Omental fat pad (tissue), 4 donors: ENCODE measurements around the genes OR51G2, HBD, OR51B5, UBQLN3, OR52N5 and OR56A1.

- PRO-cap = no peak
- RAMPAGE, long total RNA, 4 experiments = start-site peak on the plus strand in 1 of 4 experiments, at chr11:3422731-3422800 at its widest, 11 reads per replicate
Observed at GRCh38 chr11:3422559-3423549, 43.9 kb upstream of the ZNF195 start.

DNA sequence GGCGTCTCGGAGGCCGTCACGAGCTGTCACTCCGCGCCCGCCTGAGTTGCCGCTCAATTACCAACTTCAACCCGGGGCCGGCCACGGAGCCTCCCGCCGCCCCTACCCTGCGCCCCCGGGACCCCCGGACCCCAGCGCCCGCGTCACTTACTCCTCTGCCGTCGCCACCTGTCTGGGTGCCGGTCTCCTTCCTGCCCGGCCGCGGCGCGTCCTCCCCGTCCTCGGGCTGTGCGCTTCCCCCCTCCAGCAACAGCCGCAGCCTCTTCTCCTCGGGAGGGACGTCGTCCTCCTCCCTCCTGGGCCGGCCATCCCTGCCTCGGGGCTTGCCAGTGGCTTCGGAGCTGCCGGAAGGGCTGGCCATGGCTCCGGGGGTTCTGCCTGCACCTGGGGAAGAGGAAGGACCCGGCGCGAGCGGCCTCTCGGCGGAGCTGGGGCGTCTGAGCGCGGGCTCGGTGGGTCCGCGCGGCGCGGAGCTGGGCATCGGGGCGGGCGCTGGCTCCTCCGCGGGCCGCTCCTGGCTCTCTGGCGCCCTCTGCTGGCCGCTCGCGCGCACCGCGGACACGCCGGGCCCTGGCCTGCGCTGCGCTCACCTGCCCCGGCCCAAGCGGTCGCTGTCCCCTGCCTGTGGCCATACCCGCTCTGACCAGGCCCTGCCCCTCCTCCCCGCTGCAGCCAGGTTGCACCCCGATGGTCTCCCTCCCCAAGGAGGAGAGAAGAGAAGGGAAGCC is 60.9 kb downstream of the ART5 start:
- PRO-cap = no peak
- RAMPAGE, long total RNA, 4 experiments = no peak in any of the 4 experiments

DNA sequence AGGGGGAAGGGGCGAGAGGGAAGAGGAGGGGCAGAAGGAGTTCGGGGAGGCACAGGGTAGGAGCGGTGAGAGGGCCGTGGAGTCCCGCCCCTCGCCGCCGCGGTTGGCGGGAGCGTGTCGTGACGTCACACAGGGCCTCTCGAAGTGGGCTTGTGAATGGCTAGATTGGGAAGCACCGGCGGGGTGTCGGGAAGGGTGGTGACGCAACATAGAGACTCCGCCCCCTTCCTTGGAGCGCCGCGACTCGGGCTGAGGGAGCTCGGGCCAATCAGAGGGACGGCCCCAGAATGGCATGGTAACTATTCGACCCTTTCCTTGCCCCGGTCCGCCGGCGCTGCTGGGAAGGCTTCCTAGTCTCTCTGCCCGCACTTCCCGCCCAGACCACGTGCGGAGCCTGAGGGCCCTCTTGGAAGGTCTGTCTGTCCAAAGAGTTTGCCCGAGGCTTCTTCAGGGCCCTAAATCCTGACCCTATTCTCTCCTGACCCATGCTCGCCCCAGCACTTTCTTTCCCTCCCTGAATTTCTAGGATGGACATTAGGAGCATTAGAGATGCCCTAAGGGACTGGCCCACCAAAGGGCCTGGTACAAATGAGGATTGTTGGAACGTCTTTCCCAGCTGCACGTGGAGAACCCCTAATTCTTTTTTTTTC is 459 bp upstream of the NUP98 start:
- PRO-cap = no peak
- RAMPAGE, long total RNA, 4 experiments = start-site peak on the plus strand in 4 of 4 experiments, centred at positions 219 to 236 of the sequence, 12 to 44 reads per replicate

GRCh38 chr11:3815960-3816318 is 7.6 kb downstream of the PGAP2 start:
- PRO-cap = no peak
- RAMPAGE, long total RNA, 4 experiments = no peak in any of the 4 experiments

DNA sequence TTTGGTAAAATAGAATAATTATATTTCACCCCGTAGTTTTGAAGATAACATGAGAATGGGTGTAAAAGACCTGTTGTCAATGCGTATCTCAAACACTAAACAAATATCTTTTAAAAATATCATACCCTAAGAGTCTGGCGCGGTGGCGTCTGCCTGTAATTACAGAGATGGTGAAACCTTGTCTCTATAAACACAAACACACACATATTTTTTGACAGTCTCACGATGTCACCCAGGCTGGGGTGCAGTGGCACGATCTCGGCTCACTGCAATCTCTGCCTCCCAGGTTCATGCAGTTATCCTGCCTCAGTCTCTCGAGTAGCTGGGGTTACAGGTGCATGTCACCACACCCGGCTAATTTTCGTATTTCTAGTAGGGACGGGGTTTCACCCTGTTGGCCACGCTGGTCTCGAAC is 1.2 kb upstream of the RHOG start:
- PRO-cap = no peak
- RAMPAGE, long total RNA, 4 experiments = no peak in any of the 4 experiments

DNA sequence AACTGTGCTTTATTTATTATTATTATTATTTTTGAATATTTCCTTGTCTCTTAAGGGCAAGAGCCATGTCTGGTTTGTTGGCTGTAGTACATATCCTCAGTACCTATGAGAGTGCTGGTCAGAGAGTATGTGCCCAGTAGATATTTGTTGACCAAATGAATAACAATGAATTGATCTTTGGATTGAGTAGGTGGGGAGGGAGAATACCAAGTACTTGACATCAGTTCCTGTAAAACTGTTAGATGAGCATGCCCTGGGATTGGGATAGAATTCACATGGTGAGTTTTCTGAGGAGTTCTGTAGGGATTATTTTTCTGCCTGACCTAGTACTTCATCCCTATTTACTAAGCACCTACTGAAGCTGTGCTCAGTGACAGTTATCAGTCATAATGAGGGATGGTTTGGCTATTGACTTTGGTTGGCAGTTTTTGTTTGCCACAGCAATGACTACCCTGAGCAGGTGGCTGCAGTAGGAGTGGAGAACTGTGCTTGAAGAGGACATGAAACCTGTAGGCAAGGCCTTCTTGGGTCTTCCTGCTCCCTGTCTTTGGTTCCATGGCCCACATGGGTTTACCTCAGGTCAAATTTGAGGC is 11.5 kb downstream of the STIM1 start:
- PRO-cap = no peak
- RAMPAGE, long total RNA, 4 experiments = no peak in any of the 4 experiments

- PRO-cap = no peak
- RAMPAGE, long total RNA, 4 experiments = no peak in any of the 4 experiments
Observed at GRCh38 chr11:3867461-3868184, 12.2 kb downstream of the STIM1 start.

DNA sequence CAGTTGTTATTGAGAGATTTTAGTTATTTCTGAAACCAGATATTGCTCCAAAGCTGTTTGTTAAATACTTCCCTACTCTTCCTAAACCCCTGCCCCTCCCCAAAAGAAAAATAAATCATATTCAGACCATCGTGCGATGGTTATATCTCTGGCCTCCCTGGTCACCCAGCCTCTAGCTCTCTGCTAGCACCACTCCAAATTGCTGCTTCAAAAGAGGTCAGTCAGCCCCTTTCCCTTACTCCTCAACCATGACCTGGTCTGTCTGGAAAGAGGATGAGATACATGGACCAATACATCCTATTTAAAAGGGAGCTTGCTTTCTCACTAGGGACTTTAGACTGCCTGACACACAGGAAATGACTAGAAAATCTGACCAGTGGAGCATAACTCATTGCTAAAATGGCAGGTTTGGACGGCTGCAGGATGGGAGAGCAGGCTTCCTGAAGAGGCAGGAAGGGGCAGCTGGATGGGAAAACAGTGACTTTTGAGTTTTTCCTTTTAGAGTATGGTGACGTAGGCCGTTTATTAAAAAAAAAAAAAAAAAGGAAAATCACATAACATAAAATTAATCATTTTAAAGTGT is 25.2 kb downstream of the STIM1 start:
- PRO-cap = no peak
- RAMPAGE, long total RNA, 4 experiments = no peak in any of the 4 experiments

GRCh38 chr11:3947031-3947508 is 91.6 kb downstream of the STIM1 start:
- PRO-cap = no peak
- RAMPAGE, long total RNA, 4 experiments = no peak in any of the 4 experiments

GRCh38 chr11:3974995-3975763 is 119.4 kb upstream of the RRM1 start:
- PRO-cap = no peak
- RAMPAGE, long total RNA, 4 experiments = no peak in any of the 4 experiments

GRCh38 chr11:4059135-4059901 is 35.3 kb upstream of the RRM1 start:
- PRO-cap = no peak
- RAMPAGE, long total RNA, 4 experiments = no peak in any of the 4 experiments

DNA sequence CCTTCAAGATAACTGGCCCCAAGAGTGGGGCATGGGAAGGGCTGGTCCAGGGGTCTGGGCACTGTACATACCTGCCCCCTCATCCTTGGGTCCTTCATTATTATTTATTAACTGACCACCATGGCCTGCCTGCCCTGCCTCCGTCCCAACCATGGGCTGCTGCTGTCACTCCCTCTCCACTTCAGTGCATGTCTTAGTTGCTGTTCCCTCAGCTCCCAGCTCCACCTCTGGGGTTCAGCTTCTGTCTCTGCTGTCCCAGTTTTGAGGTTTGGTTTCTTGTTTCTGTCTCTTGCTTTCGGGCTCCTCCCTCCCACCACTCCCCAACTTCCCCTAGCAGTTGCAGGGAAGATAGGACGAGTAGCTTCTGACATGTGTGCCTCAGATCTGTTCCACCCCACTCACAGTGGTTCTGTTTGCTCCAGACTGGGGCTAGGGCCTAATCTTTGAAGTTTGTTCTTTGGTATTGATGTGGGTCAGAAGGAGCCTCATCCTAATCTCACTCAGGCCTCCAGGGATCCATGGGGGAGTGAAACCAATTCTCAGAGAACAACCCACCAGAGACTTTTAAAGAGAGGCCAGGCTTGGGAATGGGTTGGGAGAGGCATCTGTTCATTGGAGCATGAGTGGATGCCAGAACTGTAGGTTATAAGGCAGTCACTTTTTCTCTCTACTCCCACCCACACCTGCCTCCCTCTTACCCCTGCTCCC is 2.6 kb upstream of the RRM1 start:
- PRO-cap = no peak
- RAMPAGE, long total RNA, 4 experiments = no peak in any of the 4 experiments

GRCh38 chr11:4546719-4547387 is 1.9 kb downstream of the OR52M1 start:
- PRO-cap = no peak
- RAMPAGE, long total RNA, 4 experiments = no peak in any of the 4 experiments

- PRO-cap = no peak
- RAMPAGE, long total RNA, 4 experiments = no peak in any of the 4 experiments
Observed at GRCh38 chr11:4610203-4610572, 2.2 kb upstream of the TRIM68 start.

DNA sequence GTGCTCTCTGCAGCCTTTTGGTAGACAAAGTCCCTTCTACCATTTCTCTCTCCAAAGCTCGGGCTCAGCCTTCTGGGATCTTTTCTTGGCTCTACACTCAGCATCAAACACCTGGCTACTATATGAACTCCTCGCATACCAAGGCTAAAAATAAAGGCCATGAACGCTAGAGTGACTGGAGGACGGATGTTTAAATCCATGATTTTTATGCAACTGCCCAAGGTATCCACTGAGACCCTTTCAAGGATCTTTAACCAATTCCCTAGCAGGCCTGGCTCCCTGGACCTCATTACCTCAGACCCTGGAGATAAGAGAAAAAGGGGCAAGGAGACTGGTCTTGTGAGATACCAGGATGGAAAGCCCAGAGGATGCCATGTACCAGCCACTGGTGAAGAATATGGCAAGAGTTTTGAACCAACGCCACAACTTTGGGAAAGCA is at the start of gene OR51G2:
OR51G2 (minus strand) TSS at position 162 of the 439 bp plus-strand sequence.
- PRO-cap = no peak
- RAMPAGE, long total RNA, 4 experiments = no peak in any of the 4 experiments

- PRO-cap = no peak
- RAMPAGE, long total RNA, 4 experiments = no peak in any of the 4 experiments
Observed at GRCh38 chr11:5234391-5234842, at the start of gene HBD. HBD (minus strand) TSS chr11:5234483.

DNA sequence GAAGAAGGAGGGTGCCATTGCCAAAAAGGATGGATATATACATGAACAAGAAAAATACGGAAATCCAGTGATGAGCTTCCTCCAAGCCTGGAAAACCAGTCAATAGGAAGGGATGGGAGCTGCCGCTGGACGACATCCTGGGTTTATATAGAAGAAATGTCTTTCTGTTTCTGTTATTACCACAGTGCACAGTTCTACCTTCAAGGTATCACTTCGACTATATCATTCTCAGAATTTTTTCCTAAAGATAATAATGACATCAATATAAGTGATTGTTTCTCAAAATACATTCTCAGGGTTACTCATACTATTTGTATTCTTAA is at the start of gene OR51B5:
OR51B5 (minus strand) TSS at position 136 of the 323 bp plus-strand sequence.
- PRO-cap = no peak
- RAMPAGE, long total RNA, 4 experiments = no peak in any of the 4 experiments

GRCh38 chr11:5509756-5510267 is at the start of gene UBQLN3:
UBQLN3 (minus strand) TSS chr11:5509957.
- PRO-cap = no peak
- RAMPAGE, long total RNA, 4 experiments = no peak in any of the 4 experiments

DNA sequence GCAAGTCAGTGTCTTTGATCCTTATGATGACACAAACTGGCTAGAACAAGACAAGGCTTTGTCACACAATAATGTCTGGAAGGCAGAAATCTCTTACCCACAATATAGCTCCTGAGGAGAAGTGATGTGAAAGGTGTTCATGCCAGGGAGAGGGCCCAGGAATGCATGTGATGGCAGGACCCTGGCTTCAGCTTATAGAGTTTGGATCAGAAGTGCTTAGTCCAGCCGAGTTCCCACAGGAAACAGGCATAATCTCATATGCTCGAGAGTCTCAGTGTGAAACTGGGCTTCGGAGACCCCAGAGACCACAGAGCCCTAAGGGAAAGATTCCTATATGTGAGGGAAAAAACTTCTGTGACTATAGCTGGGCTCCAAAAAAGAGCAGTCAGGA is at the start of gene OR52N5:
OR52N5 (minus strand) TSS at position 158 of the 391 bp plus-strand sequence.
- PRO-cap = no peak
- RAMPAGE, long total RNA, 4 experiments = no peak in any of the 4 experiments

- PRO-cap = no peak
- RAMPAGE, long total RNA, 4 experiments = no peak in any of the 4 experiments
Observed at GRCh38 chr11:6030550-6031126, at the start of gene OR56A1. OR56A1 (minus strand) TSS chr11:6030758.